M059J (cell line): ENCODE measurements around the gene BTG2.

DNA sequence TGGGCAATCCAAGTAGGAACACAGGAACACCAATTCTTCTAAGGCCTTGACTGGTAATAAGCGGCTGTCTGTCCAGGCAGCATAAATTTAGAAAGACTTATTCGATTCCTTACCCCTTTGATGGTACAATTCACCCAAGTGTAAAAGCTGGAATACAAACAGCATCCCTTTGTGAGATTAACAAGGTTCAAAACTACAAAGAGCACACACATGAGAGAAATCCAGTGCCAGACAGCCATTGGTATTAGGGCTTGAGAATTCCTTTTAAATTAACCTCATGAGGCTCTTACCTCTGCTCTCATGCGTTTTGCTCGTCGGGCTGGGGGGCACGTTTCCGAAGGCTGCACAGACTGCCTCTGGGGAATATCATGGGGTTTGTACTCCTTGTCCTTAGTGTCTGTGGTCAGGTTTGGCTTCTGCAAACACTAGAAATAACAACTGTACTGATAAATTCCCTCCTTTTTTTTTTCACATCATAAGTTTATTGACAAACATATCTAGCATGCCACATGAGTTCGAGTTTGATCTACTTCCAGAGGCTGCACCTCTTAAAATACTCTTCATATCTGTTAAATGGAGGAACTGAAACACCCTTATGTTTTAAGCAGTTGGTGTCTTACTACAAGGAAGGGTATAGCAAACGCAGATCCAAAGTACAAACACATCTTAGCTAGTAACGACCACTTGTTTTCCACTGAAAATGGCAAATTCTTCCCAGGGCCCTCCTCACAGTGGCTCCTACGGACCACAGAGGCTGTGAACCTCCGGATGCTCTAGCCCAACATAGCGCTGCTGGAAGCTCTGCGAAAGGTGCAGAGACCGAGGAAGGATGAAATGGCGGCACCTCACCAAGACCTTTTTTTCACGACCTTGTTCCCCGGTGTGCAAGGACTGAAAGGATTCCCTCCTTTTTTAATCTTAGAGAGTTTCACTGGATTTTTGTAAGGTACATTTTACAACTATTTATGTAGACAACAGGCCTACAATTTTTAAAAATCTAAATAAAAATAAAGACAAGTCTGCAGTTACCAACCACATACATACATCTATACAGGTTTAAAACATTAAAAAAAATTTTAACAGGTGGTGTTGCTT lies 41.2 kb downstream of the KDM5B start:
- RAMPAGE, long total RNA = no peak

DNA sequence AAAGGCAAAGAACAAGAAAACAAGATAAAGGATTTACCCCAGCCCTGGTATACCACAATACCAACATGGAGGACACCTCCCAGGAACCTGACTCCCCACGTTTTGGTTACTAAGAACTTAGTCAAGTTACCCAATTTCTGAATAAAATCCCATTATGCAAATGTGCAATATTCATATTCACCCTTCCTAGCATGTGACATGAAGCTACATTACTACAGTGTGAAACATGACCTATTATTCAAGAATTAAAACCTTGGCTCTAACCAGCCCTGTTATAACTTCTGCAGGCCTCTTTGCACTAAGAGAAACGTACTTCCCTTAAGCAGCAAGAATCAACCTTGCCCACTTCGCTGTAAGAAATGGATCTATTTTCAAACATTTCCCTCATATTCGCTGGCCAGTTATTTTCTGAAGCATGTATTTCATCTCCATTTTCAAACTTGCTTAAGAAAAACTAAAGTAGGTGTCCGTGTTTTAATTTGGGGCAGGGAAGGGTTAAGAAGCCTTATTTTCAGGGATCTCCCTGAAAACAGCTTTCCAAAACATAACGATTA lies 2.0 kb downstream of the KDM5B start:
- RAMPAGE, long total RNA = no peak

GRCh38 chr1:202857967-202858292 lies 31.0 kb downstream of the RABIF start:
- RAMPAGE, long total RNA = no peak

DNA sequence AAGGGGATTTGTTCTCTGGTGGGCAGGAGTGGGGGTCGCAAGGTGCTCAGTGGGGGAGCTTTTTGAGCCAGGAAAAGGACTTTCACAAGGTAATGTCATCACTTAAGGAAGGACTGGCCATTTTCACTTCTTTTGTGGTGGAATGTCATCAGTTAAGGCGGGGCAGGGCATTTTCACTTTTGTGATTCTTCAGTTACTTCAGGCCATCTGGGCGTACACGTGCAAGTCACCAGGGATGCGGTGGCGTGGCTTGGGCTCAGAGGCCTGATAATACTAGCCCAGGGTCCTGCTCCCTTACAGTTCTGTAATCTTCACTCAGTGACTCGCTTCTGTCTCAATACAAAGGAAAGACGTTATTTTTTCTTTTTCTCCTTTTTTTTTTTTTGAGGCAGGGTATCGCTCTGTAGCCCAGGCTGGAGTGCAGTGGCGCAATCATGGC lies 1.5 kb upstream of the TMEM183A start:
- RAMPAGE, long total RNA = no peak

DNA sequence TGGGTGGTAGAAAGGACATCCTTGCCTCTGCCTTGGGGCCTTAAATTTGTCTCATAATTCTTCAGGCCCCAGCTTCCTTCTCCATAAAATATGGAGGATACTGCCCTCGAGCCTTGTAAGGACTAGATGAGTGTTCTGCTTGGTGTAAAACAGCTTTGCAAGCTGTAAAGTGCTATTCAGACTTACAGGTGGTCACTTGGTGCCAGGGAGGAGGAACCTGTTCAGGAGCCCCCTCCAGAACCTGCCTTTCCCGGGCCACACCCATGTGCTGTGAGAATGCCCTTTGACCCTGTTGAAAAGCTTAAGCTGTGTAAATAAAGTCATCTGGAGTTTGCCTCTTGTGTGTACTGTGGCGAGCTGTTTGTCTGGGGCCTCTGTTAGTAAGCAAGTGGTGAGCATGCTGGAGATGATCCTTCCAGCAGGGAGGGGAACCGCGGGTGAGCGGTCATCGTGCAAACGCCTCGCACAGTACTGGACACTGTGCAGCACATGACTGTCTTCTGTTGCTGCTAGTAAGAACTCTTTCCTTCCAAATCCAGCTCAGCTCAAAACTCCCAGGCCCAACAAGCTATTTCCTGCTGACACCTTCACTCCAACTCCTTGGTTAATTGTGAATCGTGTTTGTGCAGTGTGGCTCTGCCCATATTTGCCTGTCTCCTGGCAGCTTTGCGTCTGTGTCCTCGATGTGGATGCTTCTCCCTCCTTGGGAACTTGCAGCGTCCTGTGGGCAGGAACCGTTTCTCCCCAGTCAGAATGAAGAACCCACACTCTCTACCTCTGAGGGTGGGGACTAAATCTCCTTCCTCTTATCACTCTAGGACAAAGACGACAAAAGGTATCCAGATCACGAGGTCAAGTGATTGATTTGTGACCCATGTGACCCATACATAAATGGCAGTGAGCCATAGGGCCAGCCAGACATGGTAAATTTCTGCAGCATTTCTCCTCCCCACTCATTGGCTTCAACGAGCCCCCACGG lies 14.0 kb upstream of the BTG2 start:
- RAMPAGE, long total RNA = no peak

DNA sequence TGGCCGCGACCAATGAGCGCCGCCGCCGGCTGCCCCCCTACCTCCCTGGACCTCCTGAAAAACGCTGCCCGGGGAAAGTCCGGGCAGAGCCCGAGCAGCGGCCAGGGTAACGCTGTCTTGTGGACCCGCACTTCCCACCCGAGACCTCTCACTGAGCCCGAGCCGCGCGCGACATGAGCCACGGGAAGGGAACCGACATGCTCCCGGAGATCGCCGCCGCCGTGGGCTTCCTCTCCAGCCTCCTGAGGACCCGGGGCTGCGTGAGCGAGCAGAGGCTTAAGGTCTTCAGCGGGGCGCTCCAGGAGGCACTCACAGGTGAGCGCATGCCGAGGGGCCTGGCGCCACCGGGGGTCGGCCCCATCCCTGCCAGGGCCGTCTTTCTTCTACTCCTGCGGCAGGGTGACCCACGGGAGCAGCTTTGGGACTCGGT lies at the start of gene BTG2:
TSS of gene BTG2 (plus strand) at position 86 of the 430 bp plus-strand sequence.
- RAMPAGE, long total RNA = no peak

DNA sequence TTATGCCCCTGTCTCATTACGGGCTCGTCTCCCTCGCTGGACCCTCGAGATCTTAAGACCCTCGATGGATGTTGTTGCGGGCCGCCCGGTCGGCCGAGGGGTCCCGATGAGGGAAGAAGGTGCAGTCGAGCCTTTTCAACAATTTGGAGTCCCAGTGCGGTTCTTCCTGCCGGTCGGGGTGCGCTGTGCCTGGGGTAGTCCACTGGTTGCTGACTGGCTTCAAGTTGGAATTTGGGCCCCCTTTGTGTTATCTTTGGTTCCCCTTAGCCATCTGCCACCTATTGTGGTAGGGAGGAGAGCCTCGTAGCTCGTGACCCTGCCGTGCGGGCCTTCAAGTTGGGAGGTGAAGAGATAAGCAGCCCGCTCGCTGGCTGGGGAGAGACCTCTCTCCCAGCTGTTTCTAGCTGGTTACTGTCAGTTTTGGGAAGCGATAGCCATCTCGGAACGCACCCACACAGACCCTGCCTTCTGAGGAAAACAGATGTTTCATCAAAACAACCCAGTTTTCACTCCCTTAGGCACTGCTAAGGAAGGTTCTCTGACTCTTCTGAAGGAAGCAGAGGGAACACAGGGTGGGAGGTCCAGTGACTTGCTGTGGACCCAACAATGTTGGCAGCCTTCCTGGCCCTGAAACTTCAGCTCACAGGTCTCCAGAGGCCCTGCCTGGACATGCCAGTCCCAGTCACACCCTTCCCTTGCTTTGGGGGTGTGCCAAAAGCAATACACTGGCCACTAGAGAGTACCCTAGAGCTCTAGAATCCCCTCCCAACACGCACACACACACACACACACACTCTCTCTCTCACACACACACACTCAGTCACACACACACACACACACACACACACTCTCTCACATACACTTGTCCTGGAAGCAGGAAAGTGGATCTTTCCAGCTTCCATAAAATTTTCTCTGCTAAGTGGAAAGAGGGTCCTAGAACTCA lies 980 bp downstream of the BTG2 start:
- RAMPAGE, long total RNA = no peak

GRCh38 chr1:203372734-203373078 lies 21.8 kb upstream of the FMOD start:
- RAMPAGE, long total RNA = no peak

DNA sequence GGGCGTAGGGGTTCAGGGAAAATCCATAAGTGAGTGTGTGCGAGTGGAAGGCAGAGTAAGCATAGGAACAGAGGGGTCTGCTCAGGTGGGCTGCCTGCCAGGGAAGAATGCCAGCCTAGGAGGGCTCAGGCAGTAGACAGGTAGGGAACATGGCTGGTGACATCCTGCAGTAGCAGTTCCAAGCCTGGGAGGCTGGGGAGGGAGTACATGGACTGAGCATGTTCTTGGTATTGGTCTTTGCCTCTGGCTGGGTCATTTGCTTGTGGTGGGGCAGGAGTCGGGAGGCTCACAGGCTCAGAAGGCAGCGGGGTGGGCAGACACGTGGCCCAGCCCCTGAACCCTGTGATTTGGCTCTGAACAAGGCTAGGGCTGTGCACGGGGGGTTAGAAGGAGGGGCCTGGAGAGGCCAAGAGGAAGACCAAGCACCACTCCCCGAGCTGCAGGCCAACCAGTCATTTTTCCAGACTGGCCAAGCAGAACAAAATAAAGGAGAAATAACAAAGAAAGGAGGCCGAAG lies 9.7 kb upstream of the PRELP start:
- RAMPAGE, long total RNA = no peak

DNA sequence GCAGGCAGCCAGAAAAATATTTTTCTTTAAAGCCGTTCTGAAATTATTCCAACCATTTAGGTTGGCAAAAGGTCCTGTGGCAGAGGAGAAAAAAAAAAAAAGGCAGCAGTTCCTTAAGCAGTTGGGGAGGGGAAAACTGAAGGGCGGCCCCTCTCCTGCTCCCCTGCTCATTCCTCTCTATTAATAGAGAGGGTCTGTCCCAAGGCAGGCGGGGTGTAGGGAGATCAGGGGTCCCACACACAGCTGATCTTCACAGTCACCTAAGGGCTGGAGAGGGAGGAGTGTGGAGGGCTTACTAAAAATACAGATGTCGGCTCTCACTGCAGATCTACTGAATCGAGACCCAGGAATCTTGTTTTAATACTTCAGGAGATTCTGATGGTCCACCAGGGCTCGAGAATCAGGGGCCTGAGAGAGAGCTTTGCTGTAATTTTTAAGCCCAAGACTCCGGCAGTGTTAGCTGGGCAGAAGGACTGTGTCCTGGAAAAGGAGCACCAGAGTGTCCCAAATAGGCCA lies 1.3 kb downstream of the PRELP start:
- RAMPAGE, long total RNA = no peak

- RAMPAGE, long total RNA = no peak
Measured at GRCh38 chr1:203480025-203481305, 4.9 kb downstream of the PRELP start.

GRCh38 chr1:203483213-203483936 lies 7.8 kb downstream of the PRELP start:
- RAMPAGE, long total RNA = no peak

DNA sequence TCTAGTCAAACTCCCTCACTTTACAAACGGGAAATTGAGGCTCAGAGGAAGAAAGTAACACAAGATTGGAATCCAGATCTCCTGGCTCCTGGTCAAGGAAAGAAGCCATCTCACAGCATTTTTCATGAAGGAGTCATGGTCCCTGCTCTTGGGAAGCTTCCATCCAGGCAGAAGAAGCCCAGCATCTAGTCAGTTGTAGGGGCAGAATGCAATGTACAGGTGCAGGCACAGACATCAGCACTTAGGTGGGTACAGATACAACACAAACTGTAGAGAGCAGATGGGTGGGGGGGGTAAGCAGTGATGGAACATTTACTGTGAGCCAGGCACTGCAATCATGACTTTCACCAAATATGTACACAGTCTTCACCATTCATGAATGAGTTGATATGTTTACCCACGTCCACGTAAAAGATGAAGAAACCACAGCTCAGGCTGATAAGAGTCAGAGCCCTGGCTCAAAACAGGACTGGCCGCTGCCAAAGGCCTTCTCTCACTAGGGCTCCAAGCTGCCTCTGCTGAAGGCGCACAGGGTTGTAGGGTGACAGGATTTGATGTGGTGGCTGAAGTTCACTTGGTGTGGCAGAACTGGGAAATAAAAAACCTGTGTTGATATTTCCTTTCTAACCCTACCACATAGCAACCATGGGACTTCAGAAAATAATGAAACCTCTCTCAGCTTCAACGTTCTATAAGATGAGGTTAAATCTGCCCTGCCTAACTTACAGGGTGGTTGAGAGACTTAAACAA lies 44.1 kb downstream of the OPTC start:
- RAMPAGE, long total RNA = no peak

DNA sequence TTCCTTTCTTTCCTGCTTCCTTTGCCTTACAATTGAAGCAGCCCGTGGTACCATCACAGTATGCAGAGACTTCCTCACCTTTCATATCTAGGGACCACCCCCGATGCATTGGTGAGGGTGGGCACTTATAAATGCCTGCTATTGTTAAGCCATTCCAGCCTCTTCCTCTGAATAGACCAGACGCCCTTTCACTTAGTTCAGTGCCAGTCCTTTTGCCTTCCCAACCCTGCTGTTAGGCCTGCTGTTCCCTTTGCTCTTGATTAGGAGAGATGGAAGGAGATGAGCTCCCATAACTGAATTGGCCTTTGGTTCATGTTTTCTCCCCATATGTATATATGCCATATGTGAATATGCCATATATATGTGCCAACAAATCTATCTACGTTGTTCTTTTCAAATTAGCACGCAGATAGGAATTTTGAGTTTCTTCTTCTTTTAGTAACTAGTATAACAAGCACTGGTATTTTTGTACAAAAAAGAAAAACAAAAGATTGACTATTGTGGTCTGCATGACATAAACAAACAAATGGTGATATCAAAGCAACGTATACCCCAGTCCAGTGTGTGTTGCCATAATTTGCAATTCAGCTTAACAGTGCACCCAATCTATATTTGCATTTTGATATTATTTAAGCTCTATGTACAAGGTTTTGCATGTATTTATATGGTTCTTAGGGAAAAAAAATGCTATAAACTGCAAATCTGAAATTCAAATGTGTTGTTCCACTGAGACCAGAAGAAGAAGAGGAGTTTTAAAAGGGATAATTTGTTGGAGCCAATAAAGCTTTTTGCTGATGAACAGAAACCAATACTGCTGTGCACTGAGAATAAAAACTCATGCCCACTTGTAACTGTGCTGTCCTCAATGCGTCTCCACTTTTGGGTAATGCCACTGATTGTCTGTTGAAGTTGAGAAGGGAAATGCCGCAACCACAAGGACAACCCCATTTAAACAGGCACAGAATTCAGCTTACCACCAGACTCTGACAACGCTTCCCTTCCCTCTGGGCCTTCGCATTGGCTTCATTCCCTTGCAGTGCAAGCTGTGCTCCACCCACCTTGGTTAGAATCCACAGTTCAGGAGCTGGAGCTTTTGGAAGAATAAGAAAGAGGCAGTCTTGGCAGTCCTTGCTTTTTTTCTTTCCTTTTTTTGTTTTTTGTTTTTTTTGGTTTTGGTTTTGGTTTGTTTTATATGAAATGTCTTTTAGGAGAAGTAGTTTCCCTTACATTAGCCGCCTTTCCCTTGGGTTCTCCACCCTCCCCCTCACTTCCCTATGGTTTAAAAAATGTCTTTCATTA lies 21.3 kb upstream of the LAX1 start:
- RAMPAGE, long total RNA = no peak

GRCh38 chr1:203799670-203800325 lies 4.4 kb downstream of the ZBED6 start:
- RAMPAGE, long total RNA = no peak

DNA sequence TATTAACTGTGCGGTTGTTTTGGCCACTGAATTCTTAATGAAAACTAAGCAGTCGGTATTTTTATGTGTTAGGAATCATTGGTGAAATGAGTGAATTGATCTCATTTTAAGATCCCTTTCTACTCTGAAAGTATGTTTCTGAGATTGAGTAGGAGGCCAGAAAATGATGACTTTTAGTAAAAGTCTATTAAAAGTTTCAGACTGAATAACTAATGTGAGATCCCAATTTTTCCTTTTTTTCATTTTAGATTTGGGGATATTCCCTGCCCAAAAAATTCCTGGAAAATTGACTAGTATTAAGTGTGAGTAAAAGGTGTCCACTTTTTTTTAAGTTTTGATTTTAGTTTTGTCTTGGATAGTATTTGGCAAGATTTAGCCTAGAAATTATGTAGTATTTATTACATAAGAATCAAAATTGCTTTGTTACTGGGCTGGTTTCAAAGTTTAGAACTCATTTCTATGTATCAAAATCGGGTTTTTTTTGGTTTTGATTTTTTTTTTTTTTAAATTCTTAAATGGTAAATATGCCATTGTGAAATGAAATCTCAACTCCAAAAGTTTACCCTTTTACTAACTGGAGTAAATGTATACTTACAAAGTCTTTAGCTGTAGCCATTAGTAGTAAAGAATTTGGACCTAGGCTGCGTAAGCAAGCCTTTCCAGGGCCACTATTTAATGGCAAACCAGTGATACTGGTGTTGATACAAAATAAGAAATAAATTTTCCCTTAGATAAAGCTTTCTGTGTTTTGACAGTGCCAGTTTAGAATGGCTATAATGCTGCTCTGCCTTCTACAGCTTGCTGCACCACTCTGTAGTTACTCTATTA lies 6.1 kb downstream of the ZBED6 start:
- RAMPAGE, long total RNA = no peak

- RAMPAGE, long total RNA = no peak
Measured at GRCh38 chr1:204075158-204075756, 2.3 kb downstream of the SOX13 start.

DNA sequence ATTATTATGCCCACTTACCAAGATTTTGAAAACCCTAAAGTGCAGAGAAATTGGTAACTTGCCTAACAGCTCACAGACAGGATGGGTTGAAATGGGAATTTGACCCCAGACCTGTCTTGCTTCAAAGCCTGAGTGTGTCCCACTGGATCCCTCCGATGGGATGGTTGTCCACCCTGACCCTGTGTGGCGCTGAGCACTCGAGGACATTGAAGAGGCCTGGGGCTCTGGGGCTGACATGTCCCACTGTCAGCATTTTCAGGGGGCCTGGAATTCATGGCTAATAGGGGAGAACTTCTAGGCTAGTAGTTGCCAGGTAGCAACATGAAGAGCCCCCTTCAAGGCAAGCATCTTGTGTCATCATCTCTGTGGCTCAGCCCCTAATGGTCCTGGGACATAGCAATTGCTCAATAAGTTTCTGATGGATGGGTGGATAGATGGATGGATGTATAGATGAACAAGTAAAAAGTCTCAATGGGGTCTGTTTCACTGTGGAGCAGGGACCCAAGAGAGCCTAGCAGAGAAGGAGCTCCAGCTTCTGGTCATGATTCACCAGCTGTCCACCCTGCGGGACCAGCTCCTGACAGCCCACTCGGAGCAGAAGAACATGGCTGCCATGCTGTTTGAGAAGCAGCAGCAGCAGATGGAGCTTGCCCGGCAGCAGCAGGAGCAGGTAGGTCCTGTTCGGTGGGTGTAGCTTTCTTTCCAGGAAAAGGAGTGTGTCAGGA lies 35.7 kb downstream of the ETNK2 start:
- RAMPAGE, long total RNA = no peak

DNA sequence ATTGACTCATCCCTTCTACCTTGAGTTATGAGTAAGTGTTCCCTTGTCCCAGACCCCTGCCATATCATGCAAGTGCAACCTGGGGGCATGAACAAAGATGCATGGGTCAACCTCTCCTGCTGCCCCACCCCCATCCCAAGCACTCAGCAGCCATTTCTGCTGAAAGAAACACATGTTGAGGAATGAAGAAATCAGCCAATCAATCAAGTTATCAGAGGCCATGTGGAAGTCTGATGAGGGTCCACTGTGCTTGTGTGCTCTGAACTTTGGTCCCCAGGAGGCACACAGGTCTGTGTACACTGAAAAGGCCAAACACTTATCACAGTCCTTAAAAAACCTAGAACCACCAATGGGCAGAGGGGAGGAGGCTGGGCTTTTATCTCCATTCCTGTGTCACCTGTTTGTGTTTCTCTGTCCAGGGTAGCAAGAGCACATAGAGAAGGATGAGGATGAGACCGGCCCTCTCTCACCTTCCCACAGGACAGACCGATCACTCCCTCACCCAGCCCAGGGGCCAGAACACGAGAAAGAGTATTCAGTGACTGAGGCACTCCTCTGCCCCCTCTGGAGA lies 9.5 kb downstream of the ETNK2 start:
- RAMPAGE, long total RNA = no peak

- RAMPAGE, long total RNA = no peak
Measured at GRCh38 chr1:204226278-204226721, 12.5 kb upstream of the GOLT1A start.